Foreskin fibroblast (primary cell): ENCODE measurements around the genes CAMLG, CATSPER3, CXCL14, MYOT and KIF20A.

GRCh38 chr5:134659435-134659899 lies 10.9 kb downstream of the SEC24A start:
- RRBS, result no CpG with 5 or more reads among the region's 5 CpGs

- RRBS, result 2% methylated on average over 20 of the region's 62 CpGs
Observed at GRCh38 chr5:134738152-134738927, at the start of gene CAMLG. Gene CAMLG, plus strand, starts transcription at chr5:134738548.

DNA sequence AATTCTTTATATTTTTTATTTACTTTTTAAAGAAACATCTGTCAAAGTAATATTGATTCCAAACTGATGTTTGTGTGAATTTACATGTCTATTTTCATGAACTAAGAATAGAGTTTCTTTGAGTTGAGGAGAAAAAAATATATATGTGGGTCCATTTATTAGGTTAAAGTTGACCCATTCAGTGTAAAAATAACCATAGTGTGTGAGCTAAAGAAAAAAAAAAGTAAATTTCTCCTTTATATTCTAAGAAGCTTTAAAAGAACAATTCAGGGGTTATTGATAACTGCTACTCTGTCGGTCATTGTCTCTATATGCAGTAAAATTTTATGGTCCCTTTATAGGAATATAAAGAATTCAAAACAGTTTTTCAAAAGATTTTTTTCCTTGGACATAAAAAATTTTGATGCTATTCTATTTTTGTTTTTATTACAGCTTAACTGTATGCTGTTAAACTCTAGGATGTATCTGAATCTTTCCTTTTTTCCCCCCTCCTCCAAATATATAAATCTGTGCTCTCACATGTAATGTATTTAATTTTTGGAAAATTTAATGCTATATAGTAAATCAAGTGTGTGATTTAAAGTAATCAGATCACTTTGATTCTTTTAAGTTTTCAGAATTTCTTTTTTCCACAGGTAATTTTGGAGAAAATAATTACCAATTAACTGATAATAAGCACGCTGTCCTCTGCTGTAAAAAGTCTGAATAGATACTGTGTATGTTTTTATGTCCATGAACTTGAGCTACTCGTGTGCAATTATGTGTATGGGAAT lies 13.3 kb downstream of the C5orf24 start:
- RRBS, result no CpG with 5 or more reads among the region's 3 CpGs

DNA sequence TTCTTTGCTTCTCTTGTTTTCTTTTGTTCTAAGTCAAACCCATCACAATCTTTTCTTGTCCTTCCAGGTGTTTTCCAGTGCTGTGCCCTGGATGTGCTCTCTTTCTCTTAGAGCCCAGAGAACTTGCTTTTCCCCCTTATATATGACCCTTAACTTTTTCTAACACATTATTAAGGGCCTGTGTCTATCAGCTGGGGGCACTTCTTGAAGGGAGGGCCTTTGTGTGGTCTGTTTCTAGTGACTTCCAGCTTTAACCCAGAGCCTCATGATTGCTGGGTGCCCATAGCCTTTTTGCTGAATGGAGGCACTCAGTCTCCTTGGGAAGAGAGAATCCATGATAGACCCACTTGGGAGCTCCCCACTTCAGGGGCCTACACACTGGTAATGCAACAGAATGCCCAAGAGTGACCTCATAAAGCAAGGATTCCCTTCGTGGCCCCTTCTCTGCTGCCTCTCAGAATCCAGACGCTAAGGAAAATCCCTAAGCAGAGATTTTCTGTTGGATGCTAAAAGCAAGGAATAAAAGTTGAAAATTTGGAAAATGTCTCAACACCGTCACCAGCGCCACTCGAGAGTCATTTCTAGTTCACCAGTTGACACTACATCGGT lies at the start of gene CATSPER3:
TSS of gene CATSPER3 (plus strand) at position 457 of the 609 bp plus-strand sequence.
- RRBS, result no CpG with 5 or more reads among the region's 6 CpGs

DNA sequence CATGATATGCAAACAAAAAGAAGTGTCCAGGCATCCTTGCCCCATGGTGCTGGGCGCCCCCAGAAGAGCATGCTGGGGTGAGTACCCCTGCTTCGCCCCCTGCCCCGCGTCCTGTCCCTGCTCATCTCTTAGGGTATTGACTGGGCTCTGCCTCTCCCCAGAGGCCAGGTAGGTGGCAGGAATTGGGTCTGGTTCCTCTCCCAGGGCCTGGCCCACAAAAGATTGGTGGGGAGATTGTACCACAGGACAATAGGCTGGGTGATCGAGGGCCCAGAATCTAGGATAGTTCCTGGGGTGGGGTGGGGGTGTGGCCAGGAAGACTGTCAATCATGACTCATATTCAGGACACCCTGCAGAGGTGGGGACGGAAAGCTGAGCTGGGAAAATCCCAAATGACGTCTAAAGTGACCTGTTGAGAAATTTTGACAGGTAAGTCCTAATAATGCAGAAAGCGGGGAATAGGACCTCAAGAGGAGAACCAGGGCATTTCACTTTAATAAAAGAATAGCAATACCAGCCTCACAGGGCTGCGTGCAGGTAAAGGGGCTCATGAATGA lies 8.9 kb downstream of the PITX1 start:
- RRBS, result no CpG with 5 or more reads among the region's 9 CpGs

GRCh38 chr5:135027538-135028626 lies 6.1 kb downstream of the PITX1 start:
- RRBS, result 52% methylated on average over 49 of the region's 89 CpGs

- RRBS, result no CpG with 5 or more reads among the region's 8 CpGs
Observed at GRCh38 chr5:135185268-135186065, 151.4 kb upstream of the PITX1 start.

DNA sequence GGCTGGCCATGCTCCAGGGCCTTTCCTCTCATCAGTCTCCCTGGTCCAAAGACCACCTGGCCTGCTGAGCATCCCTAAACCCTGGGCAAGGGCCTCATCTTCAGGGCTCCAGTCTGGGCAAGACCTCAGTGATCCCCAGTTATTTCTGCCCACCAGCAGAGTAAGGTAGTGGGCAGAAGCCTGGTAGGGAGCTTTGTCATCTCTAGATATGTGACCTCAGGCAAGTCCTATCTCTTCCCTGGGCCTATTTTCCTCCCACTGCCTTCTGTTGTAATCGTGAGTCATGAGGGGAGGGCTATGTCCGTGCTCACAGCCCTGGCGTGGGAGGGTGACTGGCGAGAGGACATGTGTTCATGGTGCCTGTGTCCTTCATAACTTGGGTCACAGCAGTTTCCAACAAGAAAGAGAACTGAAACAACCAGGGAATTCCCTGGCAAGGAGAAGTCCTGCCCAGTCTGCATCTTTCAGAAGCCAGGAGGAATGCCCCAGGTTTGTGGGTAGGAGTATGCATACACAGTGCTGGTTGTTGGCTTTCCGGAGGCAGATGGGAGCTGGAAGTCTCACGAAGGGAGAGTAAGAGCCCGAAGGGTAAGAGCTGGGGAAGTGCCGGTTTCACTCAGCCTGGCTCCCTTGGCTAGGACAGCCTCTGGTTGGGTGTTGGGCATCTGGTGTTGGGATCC lies 4.1 kb upstream of the TIFAB start:
- RRBS, result 48% methylated on average over 4 of the region's 8 CpGs

DNA sequence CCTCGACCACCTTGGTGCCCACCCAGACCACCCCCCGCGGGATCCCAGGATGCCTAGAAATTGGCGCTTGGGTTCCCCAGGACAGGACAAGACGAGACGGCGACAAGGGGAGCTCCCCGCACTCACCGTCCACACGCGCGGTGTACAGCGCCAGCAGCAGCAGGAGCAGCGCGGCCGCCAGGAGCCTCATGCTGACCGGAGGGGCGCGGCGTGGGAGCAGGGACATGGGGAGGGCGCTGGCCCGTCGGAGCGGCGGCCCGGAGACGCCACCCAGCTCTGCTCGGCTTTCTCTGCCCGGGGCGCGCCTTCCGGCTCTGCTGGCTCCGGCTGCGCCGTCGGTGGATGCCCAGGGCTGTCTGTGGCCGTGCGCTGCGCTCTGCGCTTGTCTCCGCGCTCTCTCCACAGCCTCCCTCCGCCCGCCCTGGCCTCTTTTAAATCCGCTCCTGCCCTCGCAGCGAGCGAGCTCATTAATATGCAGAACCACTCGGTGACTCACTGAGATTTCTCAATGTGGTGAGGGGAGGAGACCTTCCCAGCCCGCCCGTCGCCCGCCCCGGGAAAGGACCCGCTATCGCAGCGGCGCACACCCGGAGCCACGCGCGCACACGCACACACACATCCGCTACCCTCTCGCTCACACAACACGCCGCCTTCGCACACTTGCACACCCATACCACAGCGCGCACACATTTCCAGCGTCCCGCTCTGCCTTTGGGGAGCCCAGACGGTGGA lies at the start of gene CXCL14:
TSS of gene CXCL14 (minus strand) at position 403 of the 732 bp plus-strand sequence.
- RRBS, result 2% methylated on average over 12 of the region's 73 CpGs

DNA sequence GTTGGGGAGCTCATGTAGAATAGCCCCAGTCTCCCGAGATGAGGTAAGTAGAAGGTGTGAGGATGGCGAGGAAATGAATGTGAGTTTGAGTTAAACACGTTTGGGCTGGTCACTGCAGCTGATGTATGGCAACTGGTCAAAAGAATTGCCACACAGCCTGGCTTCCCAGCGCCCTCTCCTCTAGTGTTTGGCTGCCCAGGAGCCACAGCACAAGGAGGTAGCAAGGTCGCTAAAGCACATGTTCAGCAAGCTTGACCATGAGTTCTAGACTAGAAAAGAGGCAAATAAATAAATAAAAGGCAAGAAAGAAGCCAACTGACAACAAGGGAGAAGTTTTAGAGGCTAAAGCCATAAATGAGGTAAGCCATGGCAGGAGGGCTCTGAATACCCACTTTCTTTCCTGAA lies 21.5 kb upstream of the LECT2 start:
- RRBS, result no CpG with 5 or more reads among the region's 5 CpGs

- RRBS, result no CpG with 5 or more reads among the region's 8 CpGs
Observed at GRCh38 chr5:136019323-136019804, 9.4 kb upstream of the TGFBI start.

GRCh38 chr5:136132021-136132520 lies 574 bp upstream of the SMAD5 start:
- RRBS, result no CpG with 5 or more reads among the region's 8 CpGs

DNA sequence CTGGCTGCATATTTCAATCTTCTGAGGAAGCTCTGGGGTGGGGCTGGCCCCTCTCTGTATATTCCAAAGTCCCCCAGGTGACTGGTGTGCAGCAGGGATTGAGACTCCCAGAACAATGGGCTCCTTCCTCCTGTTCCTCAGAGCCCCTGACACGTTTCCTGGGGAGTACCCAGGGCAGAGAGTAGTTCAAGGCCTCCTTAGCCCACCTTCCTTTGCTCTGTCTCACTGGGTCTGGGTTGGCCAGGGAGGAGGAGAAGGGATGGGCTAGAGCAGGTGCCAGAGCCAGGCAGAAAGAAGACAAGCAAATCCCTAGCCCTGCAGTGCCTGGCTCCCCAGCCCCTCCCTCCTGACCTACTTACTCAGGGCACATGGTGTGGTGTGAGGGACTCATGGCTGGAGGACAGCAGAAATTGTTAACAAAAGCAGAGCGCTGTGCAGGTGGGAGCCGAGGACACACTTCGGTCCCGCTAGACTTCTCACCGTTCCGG lies 263.6 kb upstream of the TRPC7 start:
- RRBS, result no CpG with 5 or more reads among the region's 7 CpGs

DNA sequence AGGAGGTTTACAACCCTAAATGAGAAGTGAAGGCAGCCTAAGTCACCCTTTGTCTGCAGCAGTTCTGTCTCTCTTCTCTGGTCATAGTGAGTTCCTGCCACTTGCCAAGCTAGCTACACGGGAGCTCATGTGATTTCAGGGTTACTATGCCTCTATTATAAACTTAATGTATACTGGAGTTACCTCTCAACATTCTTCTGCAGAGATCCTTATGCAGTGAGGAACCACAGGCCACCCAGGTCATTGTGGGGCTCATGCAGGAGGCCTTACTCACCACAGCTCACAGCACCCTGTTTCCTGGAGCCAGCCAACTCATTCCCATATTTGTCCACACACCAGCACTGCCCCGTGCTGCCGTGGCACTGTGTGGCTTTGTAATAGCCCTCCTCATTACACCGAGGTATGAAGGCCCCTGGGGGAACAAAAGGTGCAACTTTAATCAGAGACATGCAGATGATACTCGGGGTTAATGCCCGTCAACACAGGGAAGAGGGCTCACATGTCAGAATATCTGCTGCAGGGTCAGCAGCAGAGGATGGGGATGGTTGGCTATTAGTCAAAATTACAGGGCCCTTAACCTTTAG lies 520.0 kb downstream of the SPOCK1 start:
- RRBS, result no CpG with 5 or more reads among the region's 6 CpGs

- RRBS, result no CpG with 5 or more reads among the region's 2 CpGs
Observed at GRCh38 chr5:137666128-137666597, 69.7 kb downstream of the KLHL3 start.

- RRBS, result no CpG with 5 or more reads among the region's 3 CpGs
Observed at GRCh38 chr5:137802354-137802666, 48.1 kb upstream of the HNRNPA0 start.

DNA sequence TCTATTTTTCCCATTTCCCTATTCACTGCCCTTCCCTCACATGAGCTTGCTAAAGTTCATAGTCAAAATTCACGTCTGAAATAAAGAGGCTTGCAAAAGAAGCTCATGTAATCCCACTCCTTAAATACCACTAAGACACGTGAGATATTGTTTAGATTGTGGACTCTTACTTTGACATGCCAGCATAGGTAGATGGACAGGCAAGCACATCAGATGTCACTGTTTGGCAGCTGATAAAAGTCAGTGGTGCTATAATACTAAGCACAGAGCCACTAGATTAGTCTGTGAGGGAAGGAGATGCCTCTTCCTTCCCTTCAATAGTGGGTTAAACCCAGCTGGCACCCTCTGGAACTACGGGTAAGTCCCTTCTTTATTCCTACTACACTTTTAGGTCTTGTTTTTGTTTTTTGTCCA lies at the start of gene MYOT:
TSS of gene MYOT (plus strand) at position 264 of the 414 bp plus-strand sequence.
- RRBS, result no CpG with 5 or more reads among the region's 3 CpGs

DNA sequence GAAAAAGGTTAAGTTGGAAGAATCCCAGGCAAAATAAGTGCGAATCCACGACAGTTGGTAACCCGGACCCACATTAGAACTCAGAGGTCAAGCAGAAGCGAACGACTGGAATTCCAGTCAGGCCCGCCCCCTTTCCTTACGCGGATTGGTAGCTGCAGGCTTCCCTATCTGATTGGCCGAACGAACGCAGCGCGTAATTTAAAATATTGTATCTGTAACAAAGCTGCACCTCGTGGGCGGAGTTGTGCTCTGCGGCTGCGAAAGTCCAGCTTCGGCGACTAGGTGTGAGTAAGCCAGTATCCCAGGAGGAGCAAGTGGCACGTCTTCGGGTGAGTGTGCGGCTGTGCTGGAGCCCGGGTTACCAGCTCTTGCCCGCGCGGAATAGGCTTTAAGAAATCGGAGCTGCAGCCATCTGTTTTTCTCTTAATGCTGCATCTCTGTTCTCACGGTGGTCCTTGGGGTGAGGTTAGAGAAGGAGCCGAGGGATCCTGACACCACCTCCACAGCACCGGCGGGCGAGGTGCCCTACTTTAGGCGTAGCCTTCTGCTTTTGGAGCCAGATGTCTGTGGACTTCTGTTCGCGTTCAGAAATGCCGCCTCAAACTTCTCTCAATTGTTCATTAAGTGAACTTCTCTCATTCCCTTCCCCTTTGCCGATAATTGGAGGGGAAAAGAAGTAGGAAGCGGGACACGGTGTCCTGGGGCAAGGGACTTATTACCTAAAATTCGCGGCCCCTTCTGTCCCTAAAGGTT lies at the start of gene KIF20A:
TSS of gene KIF20A (plus strand) at position 239 of the 753 bp plus-strand sequence.
- RRBS, result no CpG with 5 or more reads among the region's 41 CpGs

DNA sequence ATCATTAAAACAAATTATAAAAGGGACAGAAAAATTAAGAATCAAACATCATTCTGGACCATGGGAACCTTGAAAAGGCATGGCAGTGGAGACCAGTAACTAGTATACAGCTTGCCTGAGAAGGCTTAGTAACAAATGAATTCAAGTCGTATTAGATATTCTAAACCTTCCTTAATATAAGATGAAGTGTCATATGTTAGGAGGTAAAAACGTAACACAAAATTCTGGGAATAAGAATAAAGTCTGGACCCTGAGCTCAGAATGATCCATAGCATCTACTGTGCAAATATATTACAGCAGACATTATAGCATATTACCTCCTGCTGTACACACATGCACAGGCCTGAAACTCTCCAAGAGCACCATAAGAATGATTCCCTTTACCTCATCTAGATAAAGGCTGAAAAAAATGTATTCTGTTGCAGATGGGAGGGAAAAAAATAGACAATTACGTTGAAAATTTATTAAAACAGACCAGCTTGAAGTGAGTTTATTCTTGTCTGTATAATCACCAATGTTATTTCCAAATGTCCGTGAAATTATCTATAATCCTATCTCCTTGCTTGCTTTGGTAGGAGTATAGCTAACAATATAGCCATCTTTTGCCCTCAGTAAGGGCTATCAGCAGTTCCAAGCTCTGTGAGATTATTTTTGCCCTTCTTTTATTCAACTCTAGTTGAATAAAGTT lies 8.9 kb downstream of the KIF20A start:
- RRBS, result no CpG with 5 or more reads among the region's 4 CpGs